Metastatic Breast Carcinoma in the Ovary (tissue), 3 donors: ENCODE measurements around the genes RARB and AZI2.

- PRO-cap, 3 experiments = peak in 1 of 3 experiments; most common minus-strand start chr3:23807162 (in 1)
Measured at GRCh38 chr3:23806418-23807223, 866 bp downstream of the UBE2E1 start.

GRCh38 chr3:23809779-23810215 is 4.0 kb downstream of the UBE2E1 start:
- PRO-cap, 3 experiments = peak in 1 of 3 experiments; most common plus-strand start chr3:23810056 (in 1)

- PRO-cap, 3 experiments = no peak in any of the 3 experiments
Measured at GRCh38 chr3:24145856-24146283, 200.8 kb downstream of the NR1D2 start.

DNA sequence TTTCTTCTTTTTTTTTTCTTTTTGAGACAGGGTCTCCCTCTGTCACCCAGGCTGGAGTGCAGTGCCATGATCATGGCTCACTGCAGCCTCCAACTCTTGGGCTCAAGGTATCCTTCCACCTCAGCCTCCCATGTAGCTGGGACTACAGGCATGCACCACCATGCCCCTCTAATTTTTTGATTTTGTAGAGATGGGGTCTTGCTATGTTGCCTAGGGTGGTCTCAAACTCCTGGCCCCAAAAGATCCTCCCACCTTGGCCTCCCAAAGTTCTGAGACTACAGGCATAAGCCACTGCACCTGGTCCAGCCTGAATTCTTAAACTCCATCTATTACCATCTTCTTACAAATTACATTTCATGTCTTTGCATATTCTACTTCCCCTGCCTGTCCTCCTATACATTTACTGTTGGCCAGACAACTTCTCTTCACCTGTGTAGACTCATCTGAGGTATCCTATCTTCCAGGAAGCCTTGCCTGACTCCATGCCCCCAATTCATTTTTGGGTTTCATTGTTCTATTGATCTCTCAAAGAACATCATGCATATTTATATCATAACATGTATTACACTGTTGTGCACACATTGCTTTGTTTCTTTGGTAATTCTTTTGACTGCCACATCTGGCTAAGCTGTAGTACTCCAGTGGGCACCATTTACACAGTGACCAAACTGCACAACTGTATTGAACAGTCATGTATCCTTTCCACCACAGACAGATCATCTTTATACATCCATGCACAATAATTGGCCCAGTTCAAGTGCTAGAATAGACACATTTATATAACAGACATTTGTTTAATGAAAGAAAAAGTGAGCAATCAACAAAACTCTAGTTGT is 165.5 kb downstream of the THRB start:
- PRO-cap, 3 experiments = no peak in any of the 3 experiments

DNA sequence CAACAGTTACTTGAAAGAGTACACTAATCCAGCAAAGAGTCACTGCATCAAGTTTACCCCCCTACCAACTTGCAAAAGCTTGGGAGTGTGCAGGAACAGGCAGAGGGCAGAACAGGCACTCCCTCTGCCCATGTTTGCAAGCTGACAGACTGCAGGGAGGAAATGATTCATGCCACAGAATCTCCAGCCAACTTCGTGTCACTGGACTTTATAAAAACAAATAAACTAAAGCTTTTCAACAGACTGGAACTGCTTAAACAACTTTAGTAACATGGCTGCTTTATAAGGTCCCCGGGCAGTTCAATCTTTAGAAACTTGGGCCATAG is 129.5 kb downstream of the THRB start:
- PRO-cap, 3 experiments = no peak in any of the 3 experiments

- PRO-cap, 3 experiments = no peak in any of the 3 experiments
Measured at GRCh38 chr3:24480187-24480775, 14.4 kb downstream of the THRB start.

DNA sequence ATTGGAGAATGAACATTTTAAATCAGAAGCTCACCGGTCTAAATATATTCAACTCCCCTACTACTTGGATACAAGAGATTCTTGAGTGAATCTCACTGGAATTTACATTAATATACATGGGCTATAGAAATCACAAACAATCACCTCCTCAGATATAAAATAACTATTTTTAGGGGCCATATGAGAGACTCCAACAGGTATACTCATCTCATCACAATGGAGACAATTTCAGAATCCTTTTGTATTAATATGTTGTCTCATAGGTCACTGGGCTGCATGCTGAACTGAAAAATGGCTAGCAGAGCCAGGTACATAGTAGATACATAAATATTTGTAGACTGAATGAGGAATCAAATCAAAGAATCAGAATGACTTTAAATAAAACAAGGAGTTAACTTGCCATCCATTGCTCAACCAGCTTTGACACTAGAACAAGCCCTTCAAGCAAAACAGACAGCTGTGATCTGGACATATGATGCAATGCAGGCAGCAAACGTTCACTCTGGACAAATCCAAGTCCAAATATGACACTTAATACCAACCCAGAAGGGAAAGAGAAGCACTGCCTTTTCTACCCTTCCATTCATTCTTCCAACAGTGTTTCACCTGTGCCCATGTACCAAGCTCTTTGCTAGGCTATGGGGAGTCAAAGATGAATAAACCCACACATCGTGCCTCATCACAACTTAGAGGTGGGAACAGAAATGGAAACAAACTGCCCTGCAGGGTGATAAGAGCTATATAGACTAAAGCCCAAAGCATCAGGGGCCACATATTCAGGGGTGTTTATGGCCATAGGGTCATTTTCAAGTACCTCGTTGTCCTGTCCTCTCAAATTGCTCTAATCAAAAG is 4.6 kb downstream of the THRB start:
- PRO-cap, 3 experiments = no peak in any of the 3 experiments

GRCh38 chr3:24820019-24820344 is 325.3 kb upstream of the THRB start:
- PRO-cap, 3 experiments = no peak in any of the 3 experiments

- PRO-cap, 3 experiments = peak in 3 of 3 experiments; most common plus-strand start chr3:25428265 (in 1); most common minus-strand start chr3:25428109 (in 3)
Measured at GRCh38 chr3:25427731-25429042, at the start of gene RARB. TSS of gene RARB (plus strand) at chr3:25428263.

- PRO-cap, 3 experiments = no peak in any of the 3 experiments
Measured at GRCh38 chr3:25635527-25636146, 29.1 kb downstream of the TOP2B start.

DNA sequence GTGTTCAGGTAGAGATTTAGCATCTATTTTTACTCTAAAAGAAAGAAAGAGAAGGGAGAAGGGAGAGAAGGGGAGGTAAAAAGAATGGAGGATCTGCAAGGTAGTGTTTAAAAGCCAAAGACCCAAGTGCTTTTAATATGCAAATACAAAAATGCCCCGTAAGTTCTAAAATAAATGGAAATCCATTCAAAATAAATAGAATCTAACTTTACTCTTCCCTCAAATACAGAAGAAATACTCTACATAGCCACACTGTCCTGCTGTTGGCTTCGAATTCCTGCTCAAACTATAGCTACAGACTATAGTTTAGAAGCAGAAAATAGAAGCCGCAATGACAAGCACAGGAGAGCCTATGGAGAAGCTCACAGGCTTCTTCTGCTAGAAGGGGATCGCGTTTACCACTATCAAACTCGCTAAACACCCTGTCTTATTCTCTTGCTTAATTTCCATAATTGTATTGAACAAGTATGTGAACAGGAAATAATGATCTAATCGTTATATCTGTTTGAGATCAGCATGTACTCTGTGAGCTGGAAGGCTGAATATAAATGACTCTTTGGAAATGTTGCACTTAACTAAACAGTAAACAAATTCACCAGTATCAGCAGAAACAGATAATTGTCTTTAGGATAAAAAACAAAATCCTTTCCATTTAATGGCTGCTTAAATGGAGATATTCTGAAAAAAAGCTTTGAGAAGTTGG is 15.2 kb downstream of the NEK10 start:
- PRO-cap, 3 experiments = peak in 1 of 3 experiments; most common plus-strand start position 331 of the sequence (in 1); most common minus-strand start position 288 of the sequence (in 1)

DNA sequence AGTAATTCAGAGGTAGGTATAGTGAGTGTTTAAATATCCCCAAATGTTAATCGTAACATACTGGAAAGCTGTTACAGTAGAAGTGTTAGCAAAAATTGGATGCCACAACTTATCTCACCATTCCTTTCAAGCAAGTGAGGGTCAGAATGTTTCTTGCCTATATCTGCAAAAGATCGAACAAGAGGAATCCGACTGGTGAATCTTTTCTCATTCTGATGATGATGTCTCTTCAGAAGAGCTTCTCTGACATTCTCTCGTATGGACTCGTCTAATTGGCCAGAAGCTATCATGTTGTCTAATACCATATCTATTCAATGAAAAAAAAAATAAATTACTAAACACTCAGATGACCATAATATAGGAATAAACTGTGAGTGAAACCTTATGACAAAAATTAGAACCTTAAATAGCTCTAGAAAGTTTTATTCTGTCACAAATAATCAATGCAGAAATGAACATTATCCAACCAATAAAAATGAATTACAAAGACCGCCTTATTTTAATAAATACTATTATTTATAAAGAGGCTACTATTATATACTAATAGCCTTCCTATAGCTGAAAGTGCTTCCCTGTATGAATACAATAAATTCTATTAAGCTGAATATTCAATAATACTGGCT is 50.3 kb downstream of the SLC4A7 start:
- PRO-cap, 3 experiments = no peak in any of the 3 experiments

DNA sequence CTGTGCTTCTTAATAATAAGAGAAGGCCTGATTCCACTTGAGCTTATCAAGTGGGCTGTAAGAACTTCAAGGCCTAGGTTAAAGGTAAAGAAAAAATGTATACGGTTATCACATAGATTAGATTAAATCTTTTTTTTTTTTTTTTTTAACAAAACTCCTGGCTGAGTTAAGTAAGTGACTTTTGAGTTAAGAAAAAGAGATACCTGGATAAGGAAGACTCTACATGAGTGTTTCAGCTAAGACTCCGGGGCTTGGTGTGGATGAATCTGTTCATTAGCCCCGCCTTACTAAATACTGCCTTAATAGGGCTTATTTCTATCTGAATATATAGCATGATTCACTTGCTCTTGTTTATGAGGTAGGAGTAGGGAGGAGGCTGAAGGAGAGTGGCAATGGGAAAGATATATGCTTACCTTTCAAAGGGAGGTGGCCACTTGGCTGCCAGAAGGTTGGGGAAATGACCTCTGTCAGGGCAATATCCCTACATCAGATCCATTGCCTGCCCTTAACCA is 80.4 kb downstream of the EOMES start:
- PRO-cap, 3 experiments = no peak in any of the 3 experiments

DNA sequence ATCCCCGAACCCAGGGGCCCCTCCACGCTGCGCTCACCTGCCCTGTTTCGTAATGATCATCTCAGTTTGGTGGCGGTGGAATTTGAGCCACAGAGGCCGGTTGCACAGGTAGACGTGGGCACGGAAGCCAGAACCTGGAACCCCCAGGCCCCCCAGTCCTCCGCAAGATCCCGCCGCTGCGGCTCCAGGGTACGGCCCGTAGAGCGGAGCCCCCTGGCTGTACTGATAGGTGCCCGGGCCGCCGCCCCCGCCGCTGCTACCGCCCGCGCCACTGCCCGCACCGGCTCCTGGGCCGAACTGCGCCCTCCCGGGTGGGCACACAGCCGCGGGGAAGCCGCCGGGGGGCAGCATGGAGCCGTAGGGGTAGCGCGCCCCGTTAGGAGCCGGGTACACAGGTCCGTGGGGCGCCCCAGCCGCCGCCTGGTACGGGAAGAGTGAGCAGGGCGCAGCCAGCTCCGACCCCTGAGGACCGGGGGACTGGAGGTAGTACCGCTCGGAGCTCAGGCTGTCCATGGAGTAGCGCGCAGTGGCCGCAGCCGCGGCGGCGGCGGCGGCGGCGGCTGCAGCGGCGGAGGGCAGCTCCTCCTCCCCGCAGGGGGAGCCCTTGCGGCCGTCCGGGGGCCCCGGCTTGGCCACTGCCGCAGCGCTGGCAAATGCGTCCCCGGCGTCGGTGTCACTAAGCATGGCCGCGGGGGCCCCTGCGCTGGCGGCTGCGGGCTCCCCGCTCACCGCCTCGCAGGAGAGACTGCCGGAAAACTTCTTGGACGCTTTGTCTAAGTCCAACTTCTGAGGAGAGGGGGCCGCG is 544 bp downstream of the EOMES start:
- PRO-cap, 3 experiments = peak in 1 of 3 experiments; most common minus-strand start position 299 of the sequence (in 1)

GRCh38 chr3:28348336-28349310 is at the start of gene AZI2:
TSS of gene AZI2 (minus strand) at chr3:28348824.
- PRO-cap, 3 experiments = peak in 3 of 3 experiments; most common plus-strand start chr3:28349178 (in 3); most common minus-strand start chr3:28348816 (in 2)

DNA sequence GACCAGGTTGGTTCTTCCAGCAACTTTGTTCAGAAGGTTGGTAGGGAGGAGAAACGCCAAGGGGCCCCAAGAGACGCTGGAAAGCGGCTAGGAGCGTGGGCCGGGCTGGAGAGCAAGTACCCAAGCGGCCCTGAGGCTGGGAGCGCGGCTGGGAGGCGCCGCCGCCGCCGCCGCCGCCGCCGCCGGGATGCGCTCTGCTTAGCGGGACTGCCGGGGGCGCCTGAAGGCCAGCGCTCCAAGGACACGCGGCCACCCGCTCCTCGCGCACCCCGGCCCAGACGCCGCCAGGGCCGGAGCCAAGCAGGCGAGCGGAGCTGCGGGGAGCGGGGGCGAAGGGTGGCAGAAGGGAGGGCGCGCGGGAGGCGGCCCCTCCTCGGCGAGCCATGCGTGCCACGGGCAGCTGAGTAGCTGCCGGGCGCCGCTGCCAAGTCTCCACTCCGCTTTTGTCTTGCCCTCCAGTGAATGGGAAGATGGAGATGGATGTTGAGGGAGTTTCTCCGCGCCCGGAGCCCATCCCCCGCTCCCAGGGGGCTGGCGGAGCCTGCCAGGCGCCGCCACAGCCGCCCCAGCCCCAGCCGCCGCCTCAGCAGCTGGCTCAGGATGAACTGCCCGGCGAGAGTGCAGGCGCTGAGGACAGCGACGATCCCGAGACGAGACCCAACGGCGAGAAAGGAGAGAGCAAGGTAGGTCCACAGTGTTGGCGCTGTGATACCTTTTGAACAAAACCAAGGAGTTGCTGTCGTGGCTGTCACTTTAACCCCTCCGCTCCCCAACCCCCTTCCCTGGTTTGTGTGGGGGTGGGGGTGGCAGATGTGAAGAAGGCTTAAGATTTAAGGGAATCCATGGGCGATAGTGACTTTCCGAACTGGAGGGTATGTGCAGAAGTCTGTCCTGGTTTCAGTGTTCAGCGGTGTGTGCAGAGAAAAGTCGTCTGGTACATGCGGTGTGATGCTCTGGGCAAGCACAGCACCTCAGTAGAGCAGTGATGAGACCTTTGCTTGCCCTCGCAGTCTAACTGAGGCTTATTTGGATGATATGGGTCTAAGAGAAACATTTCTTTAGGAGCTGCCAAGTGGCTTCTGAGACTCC is 227.5 kb upstream of the AZI2 start:
- PRO-cap, 3 experiments = peak in 3 of 3 experiments; most common minus-strand start position 583 of the sequence (in 3)

GRCh38 chr3:29308596-29309312 is 27.9 kb downstream of the RBMS3 start:
- PRO-cap, 3 experiments = no peak in any of the 3 experiments

DNA sequence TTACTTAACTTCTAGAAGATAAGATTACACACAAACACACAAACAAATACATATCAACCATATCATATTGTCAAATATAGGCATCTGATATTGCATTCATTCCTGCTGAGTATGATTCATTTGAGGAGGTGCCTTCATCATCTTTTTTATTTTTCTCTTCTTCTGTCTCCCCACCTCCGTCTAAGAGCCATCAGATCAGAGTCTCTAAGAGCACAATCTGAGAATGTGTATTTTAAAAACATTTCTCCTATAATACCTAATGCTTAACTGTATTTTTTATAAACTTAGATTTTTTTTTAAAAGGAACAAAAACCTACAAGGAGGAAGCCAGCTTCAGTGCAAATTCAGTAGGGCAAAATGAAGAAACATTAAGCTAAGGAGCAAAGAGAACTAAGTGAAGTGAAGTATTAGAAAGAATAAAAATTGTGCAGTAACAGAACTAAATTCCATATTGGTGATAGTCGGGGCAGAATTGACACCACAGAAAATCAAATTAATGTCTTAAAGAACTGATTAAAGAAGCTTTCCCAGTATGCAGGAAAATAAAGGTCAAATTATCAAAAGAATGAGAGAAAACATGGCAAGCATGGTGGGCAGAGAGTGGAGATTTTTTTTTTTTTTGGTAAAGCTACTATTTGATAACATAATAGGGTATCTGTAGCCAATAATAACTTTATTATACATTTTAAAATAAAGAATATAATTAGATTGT is 317.8 kb downstream of the RBMS3 start:
- PRO-cap, 3 experiments = no peak in any of the 3 experiments

GRCh38 chr3:29618753-29619379 is 338.0 kb downstream of the RBMS3 start:
- PRO-cap, 3 experiments = no peak in any of the 3 experiments

GRCh38 chr3:29694888-29695270 is 414.0 kb downstream of the RBMS3 start:
- PRO-cap, 3 experiments = no peak in any of the 3 experiments